Hematopoietic multipotent progenitor cell (in vitro differentiated cells): ENCODE measurements around the gene NPHP4.

DNA sequence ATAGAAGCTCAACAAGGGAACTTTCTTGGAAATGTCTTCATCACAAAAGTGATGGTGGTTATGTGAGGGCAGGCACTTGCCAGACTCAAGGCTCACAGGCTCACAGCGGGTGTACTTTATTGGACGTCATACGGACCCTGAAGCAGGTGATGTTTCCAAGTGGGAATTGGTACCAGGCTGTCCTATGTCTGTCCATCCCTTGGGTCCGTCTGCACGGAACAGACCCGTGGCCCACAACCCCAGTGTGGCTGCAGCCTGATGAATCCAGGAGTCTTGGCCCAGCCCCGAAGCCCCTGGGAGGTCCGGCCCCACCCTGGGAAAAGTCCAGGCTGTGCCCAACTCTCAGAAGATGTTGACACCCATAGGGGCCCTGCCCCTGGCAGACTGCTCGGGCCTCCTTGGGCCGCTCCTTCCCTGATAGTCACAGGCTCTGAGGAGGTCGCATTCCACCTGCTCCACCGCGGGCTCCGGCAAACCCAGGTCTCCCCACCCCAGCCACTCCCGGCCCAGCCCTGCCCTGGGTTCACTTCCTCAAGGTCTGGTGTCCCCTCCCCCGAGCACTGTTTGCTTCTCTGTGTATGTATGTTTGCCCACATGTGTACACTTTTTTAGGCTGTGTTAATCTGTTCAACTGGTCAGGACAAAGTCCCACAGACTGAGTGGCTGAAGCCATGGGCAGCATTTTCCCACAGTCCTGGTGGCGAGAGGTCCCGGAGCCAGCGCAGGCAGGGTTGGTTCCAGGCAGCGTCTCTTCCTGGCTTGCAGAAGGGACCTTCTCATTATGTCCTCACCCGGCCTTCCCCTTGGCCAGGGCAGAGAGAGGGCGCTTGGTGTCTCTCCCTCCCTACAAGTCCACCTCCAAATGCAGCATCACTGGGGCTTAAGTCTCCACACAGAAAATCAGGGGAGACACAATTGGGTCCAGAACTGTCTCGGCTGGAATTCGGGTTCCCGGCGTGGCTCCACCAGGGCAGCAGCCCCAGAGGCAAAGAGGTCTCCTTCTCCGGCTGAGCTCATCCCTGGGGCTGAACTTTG lies 10.7 kb upstream of the PRXL2B start:
- CAGE, long polyA plus RNA: no peak

DNA sequence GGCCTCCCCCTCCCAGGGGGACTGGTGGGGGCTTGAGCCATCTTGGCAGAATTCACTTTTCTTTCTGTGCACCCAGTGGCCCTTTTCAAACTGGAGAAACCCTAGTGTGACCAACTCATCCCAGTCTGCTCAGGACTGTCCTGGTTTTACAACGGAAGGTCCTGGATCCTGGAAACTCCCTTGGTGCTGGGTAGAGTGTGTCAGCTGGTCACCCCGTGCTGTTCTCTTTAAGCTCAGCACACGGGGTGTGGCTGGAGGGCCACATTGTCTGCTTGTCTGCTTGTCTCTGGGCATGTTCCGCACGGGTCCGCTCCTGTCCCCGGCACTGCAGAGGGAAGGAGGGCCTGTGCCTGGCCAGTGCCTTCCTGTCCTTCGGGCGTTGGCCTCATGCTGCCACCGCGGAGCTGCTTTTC lies 45.8 kb upstream of the TTC34 start:
- CAGE, long polyA plus RNA: no peak

DNA sequence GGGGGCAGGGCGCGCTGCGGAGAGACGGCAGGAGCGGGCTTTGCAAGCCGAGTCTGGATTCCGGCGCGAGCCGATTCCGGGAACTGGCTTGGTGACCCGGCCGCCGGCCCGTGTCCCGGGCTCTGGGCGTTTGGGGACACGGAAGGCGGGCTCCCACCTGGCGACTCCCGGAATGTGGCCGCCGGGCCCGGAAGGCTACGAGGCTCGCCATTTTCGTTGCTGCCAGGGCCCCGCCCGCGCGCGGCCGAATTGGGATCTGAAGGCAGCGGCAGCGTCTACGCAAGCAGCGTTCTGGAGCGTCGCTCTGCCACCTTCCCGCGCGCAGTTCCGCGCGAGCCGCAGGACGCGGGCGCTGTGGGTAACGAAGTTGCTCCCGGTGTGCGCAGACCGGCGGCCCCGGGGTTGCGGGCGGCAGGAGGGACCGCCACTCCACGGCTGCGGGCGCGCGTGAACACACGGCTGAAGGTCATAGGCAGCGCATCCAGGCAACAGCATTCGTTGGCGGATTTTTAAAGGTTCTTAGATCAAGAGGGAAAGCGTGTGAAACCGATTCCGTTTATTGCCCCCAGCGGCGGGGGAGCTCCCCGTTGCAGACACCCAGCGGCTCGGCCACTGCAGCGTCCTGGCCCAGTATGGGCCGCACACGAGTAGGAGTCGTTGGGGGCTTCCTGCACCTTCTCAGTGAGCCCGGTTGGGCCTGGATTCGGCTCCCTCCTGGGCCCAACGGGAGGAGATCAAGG lies 5.3 kb upstream of the PRDM16 start:
- CAGE, long polyA plus RNA: no peak

GRCh38 chr1:3174303-3174805 lies 105.4 kb downstream of the PRDM16 start:
- CAGE, long polyA plus RNA: no peak

- CAGE, long polyA plus RNA: no peak
Measured at GRCh38 chr1:3217073-3217916, 148.3 kb downstream of the PRDM16 start.

- CAGE, long polyA plus RNA: no peak
Measured at GRCh38 chr1:3247276-3247702, 178.3 kb downstream of the PRDM16 start.

DNA sequence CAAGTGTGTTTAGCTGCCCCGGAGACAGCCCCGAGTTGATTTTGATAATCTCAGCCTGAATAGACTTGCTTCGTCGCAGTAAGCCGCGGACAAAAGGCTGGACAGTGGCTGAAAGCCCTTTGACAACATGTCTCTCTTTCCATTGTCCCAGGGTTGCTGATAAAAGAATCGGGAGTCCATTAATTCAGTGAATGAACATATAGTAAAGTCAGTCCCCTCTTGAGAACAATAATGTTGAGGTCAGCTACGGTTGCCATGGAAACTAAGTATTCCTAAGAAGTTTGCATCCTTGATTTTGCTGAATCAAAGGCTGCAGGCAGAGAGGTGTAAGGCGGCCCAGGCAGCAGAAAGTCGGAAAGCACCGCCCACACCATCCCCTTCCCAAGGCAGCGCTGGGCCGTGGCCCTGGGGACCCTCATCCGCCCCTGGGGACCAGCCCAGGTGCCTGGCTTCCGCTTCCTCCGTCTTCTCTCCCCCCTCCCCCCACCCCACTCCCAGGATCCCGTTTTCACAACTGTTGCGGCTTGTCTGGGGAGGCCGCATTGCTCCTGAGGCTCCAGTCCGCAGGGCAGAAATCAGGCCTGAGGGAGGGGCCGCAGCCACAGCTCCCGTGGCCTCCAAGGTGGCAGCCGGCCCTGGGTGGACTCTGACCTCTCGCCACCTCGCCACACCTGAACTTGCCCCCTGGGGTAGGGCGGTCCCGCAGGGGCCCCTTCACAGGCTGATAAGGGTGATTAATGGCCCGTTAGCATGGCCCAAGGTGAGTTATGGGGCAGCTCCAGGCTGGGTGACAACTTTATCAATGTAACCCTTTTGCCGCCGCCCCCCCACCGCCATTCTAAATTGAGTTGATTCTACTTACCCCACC lies 180.9 kb downstream of the PRDM16 start:
- CAGE, long polyA plus RNA: no peak

- CAGE, long polyA plus RNA: no peak
Measured at GRCh38 chr1:3276108-3276451, 178.4 kb upstream of the ARHGEF16 start.

- CAGE, long polyA plus RNA: no peak
Measured at GRCh38 chr1:3431944-3432269, 22.6 kb upstream of the ARHGEF16 start.

DNA sequence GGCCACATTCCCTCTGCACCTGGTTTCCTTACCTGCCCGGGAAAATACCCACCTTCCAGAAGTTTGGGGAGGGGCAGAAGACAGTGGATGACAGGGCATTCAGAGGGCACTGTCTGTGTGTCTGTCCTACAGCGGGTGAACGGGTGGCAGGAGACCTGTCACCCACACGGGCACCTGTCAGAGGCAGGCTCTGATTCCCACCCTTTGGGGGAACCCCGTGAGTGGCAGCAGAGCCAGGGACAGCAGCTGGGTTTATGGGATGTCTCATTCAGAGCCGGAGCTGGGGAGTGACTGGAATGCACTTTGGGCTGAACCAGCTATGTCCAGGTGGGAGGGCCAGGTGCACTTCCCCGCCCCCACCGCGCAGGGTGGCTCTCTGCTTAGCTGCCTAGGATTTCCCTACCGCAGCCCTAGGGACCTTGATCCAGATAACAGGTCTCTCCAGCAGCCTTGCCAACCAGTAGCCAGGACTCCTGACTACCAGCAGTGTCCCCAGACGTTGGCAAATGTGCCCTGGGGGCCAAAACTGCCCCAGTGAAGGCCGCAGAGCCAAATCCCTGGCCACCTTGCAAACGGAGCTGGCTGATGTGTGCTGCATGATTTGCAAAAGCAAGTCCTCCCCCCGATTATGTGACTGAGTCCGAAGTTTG lies 2.2 kb downstream of the ARHGEF16 start:
- CAGE, long polyA plus RNA: no peak

- CAGE, long polyA plus RNA: no peak
Measured at GRCh38 chr1:3488824-3489893, 34.7 kb downstream of the ARHGEF16 start.

DNA sequence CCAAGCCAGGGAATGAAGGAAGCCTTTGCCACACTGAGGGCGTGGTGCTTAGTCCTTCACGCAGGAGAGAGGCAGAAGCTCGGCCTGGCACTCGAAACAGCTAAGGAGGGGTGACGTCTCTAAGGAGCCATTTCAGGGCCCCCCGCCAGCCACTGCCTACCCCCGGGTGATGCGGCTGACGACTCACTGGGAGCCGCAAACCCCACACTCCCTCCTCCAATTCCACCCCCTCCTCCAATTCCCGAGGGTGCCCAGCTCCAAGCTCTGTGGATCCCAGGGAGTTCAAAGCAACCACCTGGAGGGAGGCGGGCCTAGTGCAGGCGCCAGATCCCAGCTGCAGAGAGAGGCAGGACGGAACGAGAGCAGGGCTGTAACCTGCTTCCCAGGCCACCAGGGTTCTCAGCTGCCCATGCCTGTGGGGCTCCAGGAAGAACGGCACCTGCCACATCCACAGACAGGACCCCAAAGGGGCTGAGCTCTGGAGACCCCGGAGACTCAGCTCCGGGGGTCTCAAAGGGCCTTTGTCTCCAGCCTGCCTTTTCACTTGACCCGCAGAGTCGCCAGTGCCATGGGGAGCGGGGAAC lies 75.8 kb downstream of the ARHGEF16 start:
- CAGE, long polyA plus RNA: no peak

DNA sequence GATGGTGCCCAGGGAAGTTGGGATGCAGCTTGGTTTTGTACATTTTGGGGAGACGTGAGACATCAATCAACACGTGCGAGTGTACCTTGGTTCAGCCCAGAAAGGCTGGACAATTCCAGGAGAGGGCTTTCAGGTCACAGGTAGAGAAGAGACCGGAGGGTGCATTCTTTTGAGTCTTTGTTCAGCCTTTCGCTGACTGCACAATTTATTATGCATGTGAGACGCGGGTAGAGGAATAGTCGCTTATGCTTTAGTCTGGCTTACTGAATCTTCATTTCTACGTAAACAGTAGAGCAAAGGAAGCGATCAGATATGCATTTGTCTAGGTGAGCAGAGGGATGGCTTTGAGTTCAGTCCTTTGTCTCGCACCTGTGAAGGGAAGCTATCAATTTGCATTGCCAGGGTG lies 499 bp upstream of the LRRC47 start:
- CAGE, long polyA plus RNA: no peak

- CAGE, long polyA plus RNA: no peak
Measured at GRCh38 chr1:3838571-3839229, 18.3 kb downstream of the CEP104 start.

- CAGE, long polyA plus RNA: no peak
Measured at GRCh38 chr1:3856436-3856740, 623 bp downstream of the CEP104 start.

DNA sequence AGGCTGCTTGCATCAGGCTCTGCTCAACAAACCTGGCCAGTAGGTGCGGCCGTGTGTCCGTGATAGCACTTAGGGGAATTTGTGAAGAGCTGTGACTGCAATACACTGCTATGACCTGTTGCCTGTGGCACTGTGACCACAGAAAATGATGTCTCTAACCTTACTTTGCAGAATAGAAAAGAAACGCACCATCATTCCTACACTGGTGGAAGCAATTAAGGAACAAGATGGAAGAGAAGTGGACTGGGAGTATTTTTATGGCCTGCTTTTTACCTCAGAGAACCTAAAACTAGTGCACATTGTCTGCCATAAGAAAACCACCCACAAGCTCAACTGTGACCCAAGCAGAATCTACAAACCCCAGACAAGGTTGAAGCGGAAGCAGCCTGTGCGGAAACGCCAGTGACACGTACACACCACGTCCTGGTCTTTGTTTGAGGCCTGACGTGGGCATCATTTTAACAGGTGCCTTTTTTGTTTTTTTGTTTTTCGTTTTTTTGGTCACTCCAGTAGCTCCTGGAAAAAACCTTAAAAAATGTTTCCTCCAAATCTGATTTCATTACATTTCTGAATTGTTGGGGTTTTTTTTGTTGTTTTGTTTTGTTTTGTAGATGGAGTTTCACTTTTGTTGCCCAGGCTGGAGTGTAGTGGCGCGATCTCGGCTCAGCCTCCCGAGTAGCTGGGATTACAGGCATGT lies 16.6 kb downstream of the C1orf174 start:
- CAGE, long polyA plus RNA: no peak

- CAGE, long polyA plus RNA: no peak
Measured at GRCh38 chr1:4027538-4027961, 127.5 kb upstream of the C1orf174 start.

DNA sequence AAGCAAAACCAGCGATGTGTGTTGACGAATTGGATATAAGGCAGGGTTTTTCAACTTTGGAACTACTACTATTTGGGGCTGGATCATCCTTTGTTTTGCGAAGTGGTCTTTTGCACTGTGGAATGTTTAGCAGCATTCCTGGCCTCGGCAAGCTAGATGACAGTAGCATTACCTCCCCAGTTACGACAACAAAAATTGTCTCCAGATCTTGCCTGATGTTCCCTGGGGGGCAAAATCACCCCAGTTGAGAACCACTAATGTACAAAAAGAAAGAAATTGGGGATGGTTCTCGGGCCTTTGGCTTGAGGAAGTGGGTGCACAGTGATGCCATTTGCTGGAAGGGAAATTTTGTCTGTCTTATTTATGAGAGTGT lies 284.4 kb upstream of the AJAP1 start:
- CAGE, long polyA plus RNA: no peak

DNA sequence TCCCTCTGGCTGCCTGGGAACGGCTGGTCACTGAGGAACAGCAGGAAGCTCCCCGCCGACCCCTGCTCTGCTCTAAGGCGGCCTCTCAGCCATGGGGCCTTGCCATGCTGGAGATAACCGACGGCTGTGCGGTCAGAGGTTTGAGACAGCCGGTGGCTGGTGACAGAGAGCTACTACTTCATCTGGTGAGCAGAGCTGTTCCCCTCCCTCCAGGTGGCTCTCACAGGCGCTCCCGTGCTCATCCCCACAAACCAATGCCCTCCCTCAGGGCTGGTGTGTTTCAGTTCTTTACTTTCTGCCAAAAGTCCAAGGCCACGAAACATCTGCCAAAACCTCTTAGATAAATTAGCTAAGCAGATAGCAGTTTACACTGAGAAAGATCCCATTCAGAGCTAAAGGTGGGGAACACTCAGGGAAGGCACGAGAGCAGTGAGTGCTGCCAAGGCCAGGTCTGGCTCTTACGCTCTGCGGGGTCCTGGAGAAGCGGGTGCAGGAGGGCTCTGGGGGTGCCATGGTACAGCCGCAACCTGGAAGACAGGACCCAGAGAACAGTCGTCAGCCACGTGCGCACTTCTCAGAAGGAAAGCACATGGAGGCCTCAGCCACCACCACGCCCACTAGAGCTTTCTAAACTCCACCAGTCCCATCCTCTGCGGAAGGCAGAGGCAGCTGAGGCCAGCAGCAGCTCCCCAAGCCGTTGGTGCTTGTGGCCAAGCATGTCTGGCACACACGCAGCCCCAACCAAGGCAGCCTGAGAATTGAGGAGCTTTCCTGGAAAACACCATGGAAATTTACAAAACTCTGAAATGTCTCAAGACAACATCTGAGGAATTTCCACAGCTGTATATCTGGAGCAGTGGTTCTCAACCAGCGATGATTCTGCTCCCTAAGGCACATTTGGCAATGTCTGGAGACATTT lies 25.1 kb downstream of the NPHP4 start:
- CAGE, long polyA plus RNA: no peak

DNA sequence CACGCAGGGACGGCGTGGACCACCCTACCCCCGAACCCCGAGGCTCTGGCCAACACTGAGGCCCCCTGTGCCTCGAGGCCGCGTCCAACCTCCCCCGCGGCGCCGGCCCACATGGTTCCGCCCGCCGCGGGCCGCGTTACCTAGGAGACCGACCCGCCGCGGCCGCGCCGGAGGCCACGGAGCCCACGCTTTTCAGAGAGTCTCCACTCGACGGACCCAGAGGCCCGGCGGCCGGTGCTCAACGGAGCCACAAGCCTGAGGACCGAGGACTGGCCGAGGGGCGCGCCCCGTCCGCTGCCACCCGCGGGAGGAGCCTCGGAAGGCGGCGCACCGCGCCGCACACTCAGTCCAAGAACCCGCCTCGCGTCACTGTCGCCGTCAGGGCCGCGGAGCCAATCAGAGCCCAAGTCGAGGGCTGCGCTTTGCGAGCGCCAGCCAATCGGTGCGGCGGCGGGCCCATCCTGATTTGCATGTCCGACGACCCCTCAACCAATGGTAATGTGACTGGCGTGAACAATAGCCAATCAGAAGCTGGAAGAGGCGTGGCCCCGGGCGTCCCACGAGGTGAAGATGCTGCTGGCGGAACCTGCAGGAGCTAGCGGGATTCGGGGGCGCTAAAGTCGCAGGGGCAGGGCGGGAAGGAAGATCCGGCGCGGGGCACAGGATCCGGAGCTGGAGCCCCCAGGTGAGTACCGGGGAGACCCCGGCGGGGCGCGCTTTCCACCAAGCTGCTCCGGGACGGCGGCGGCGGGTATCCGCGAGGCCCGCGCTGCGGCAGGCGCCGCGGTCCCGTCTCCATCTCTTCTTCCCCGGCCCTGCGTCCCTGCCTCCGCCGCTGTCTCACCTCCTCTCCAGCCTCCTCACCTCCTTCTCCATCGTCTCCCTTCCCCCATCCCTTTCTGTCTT lies at the start of gene NPHP4:
Gene NPHP4, minus strand, starts transcription at position 322 of the 906 bp plus-strand sequence.
- CAGE, long polyA plus RNA: start-site peak on the plus strand centred at position 612 of the sequence, 67 bp wide, 490 reads